RPMI7951 (cell line): Measurements from ENCODE around the genes CEPT1 and CHIA.

DNA sequence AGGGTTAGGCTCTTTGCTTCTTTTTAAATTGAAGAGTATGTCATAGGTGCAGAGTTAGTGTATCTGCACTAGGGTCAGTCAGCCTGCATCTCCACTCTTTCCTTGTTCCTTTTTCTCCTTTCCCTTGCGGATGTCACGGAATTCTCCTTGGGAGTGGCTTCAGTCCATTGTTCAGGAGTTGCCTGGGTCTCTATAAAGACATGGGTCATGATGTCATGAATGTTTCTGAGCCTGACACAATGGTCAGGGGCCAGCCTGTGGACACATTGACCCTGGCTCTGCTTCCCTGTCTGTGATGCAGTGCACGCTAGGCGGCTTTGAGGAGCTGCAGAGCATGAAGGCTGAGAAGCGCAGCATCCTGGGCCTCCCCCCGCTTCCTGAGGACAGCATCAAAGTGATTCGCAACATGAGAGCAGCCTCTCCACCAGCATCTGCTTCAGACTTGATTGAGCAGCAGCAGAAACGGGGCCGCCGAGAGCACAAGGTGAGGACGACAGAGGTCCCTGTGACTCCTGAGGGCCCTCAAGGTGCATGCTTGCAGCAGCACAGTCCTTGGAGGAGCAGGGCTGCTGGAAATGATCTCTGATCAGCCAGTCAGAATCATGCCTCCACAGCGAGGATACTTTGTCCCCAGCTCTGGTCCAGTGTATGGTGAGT lies 8.5 kb downstream of the STRIP1 start:
- RAMPAGE, long total RNA, result no peak

- RAMPAGE, long total RNA, result no peak
Measured at GRCh38 chr1:110337410-110338137, 1.6 kb upstream of the RBM15 start.

DNA sequence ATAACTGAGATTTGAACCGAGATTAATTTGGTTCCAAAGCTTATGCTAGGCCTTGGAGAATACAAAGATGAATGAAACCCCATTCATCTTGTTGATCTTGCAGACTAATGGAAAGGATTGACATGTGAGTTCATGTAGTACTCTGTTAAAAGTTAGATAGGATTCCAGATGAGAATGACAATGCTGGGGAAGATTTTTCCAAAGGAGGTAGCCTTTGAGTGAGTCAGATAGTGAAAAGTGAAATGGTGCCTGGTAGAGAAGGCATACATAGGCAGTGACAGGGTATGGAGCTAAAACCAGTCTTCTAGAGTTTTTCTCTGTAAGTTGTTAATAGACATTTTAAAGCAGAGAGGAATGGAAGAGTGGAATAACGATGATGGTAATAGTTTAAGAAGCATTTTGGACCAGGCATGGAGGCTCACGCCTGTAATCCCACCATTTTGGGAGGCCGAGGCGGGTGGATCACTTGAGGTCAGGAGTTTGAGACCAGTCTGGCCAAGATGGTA lies 22.8 kb downstream of the RBM15 start:
- RAMPAGE, long total RNA, result no peak

GRCh38 chr1:110421053-110421503 lies 13.6 kb upstream of the LAMTOR5 start:
- RAMPAGE, long total RNA, result no peak

DNA sequence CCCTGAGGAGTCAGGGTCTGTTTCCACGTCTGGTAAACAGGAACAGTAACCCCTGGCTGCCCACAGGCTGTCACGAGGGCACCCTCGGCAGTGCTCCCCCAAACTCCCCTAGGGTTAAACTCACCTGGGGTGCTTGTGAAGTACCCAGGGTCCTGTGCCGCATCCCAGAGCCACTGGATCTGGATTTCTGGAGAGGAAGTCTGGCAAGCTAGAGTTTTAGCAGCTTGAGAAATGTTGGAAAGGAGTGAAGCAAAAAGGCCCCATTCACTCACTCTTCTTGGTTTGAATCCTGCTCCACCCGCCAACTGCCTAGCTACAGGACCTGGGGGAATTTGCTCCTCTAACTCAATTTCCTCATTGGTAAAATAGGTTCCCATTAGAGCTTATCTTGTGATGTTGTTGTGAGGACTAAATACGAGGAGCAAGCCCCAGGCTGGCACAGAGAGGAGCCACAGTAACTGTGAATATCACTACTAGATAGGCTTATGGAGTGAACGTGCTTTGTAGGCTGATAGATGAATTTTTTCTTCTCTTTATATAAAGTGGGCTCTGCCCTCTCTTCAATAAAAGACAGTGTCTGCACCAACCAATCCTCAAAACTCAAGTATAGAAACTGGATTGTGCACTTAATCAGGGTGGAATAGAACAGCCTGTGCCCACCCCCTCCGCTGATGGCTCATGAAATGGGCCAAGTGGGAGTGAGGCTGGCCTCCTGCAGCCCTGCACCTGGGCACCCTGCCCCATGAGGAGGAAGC lies 15.4 kb downstream of the PROK1 start:
- RAMPAGE, long total RNA, result no peak

DNA sequence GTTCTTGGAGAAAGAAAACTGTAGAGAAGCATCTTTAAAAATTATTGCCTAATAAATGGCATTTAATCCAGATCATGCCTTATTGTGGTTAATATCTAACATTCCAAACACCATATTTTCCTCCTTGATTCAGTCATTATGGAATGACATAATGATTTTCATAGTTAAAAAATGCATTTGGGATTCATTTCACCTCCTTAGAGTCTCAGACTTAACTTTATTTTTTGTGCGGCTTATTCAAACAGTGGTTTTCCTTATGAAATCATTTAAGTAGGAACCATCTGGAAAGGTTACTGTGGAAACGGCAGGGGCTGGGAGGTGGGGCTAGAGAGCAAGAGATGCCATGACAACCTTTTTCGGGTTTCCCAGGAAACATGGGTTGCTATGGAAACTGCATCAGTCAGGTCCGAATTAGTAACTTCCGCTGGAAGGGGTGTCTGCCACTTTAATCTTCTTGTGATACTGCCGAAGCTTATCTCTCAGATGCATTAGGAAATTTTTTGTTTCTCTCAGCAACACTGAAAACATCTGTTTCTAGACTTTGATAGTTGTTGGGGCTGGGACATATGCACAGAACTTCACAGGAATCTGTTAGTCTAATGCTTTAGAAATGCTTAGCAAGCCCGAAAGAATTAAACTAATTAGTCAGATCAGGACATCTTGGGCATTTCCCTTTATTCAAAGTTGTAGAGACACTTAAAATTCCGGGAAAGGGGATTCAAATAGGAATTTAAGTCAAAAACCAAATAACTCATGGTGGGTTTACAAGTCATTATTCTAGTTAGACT lies 2.7 kb downstream of the KCNA3 start:
- RAMPAGE, long total RNA, result no peak

- RAMPAGE, long total RNA, result no peak
Measured at GRCh38 chr1:110672595-110673641, 1.8 kb downstream of the KCNA3 start.

DNA sequence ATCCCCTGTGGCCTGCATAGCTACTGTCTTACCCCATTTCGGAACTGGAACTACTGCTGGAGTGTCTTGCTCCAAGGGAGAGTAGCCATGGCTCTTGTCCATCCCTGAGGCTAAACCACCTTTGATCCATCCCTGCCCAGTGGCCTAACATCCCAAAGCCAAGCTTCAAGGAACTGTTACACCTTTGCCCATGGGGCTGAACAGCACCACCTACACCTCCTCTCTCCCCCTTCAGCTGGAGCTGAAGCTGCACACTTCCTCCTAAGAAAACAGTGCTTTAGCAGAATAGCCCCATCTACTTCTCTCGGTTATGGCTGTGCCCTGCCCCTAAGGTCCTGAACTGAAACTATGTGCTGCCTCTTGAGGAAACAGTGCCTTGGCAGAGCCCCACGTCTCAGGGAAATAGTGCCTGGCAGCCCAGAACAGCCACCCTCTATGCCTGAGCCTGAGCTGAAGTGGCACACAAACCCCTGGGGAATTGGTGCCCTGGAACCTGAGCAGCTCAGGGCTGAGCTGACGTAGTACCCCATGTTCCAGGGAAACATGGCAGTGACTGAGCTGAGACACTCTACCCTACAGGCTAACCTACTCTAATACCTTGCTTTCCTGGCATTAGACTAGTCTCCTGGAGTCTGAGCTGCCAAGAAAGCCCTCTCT lies 85.2 kb upstream of the CD53 start:
- RAMPAGE, long total RNA, result no peak

DNA sequence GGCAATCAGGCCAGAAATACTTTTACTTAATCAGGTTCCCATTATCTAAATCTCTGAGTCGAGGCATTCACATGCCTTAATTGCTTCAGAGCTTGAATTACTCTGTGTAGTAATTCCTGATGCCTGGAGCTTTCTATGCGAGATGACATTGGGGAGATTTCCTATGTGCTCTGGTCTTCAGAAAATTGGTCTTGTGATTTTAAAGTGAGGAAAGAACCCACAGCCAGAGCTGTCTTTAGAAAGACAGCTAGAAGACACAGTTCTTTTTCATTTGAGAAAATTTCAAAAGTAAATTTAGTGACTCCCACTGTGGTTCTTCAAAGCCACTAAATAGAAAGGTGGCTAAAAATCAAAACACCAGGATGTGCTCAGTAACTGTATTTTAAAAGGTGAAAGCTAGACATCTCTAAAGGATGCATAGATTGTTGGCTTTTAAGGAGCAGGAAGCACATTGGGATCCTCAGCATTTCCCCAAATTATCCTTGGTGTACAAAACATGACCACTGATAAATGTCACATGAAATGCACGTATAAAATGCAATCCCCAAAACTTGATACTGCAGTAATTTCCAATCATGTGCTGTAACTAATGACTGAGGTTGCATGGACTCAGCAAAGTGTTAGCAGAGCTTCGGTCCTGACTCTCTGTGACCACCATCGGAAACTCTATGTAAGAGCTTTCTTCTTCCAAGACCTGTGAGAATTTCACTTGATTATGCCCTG lies 634 bp downstream of the CD53 start:
- RAMPAGE, long total RNA, result no peak

DNA sequence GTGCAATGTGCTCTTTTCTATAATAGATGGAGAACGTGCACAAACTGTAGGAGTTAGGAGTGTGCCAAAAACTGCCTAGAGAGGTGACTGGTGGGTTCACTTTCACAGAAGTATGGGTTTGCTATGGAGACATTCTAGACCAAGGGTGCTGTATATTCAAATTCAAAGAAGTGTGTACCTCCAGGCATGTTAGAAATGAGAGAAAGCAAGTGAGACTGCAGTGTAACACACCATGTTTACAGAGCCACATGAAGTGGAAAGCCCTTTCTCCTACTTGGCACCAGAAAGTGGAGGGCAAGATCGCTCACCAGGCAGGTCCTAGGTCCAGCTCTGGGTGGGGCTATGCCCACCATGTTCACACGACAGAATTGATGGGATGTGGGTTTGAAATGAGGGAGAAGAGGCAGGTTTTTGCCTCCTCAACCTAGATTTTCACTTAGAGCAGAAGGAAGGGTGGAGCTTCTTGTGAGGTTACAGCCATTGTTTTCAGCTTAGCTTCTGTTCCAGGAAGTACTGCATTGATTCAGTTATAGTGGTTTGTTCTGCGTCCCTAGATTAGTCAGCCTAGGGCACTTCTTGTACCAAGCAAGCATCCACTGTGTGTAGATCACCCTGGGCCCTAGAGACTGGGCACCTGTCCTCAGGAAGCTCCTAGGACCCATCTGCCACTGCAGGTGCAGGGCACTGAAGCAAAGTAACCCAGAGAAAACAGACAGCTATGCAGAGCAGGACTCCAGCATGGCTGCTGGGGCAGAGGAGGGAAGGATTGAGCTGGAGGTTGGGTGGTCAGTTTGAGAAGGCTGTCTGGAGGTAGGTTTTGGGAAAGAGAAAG lies 2.3 kb downstream of the CD53 start:
- RAMPAGE, long total RNA, result no peak

- RAMPAGE, long total RNA, result no peak
Measured at GRCh38 chr1:110880630-110881445, 7.9 kb downstream of the CD53 start.

- RAMPAGE, long total RNA, result no peak
Measured at GRCh38 chr1:110887942-110888518, 15.1 kb downstream of the CD53 start.

- RAMPAGE, long total RNA, result no peak
Measured at GRCh38 chr1:110899380-110899813, 26.4 kb downstream of the CD53 start.

- RAMPAGE, long total RNA, result no peak
Measured at GRCh38 chr1:110901792-110902246, 28.9 kb downstream of the CD53 start.

DNA sequence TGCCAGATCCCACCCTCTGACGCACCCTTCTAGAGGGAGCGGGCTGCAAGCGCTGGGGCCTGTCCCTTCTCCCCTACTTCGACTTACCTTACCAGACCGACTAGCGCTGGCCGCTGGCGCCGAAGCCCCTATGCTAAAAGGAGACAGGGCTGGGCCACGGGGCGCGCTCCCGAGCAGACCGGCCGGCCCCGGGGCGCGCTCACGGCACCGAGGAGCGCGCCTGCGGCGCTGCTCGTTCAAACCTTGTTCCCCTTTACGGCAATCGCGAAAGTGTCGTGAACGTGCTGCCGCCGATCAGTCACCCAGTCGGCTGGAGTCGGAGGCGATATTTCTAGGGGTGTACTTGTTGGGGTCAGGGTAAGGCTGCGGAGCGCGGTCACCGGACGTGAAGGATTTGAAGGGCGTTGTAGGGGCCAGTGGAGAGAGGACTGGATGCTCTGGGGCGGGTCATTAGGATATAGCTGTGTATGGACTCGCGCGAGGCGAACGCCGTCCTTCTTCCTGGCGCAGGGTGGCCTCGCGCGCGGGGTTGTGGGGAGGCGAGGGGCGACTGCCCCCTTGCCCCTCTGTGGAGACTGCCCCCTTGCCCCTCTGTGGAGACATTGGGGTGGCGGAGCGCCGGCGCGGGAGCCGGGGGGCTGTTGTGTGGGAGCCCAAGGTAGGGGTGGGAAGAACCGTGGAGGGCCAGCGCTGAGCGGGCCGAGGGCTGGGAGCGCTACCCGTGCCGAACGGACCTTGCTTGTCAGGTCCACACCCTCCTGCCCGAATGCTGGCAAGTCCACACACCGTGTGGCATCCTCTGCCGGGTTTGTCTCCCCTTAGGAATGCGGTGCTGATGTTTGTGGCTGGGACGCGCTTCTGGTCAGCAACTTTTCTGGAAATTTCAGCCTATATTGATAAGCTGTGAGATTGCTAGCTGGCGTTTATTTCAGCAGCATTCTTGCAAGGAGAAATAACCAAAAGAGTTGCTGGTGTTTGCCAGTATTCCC lies at the start of gene CEPT1:
Gene CEPT1, plus strand, starts transcription at position 273 of the 989 bp plus-strand sequence.
- RAMPAGE, long total RNA, result start-site peak on the minus strand centred at position 173 of the sequence, 88 bp wide, 145 and 75 reads in 2 replicates

- RAMPAGE, long total RNA, result no peak
Measured at GRCh38 chr1:111199643-111200463, 593 bp downstream of the DENND2D start.

- RAMPAGE, long total RNA, result no peak
Measured at GRCh38 chr1:111214269-111215548, 12.8 kb upstream of the CHI3L2 start.

DNA sequence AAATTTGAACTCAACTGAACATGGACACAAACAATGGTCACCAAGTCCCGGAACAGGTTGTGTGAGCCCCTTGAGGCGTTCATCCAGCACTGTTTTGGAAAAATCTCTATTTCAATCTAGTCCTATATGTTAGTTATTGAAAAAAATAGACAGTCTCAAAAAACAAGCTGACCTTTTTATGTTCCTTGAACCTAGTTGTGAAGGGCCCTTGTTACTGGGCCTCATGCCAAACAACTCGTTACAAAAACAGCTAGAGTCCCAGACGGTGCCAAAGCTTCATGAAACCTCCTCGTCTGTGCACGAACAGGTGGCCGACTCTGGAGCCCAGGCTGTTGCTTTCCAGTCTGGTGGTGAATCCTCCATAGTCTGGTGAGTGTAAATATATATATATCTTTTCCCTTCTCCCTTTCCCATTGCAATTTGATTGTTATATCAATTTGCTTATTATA lies at the start of gene CHIA:
Gene CHIA, plus strand, starts transcription at position 270 of the 449 bp plus-strand sequence.
- RAMPAGE, long total RNA, result no peak

DNA sequence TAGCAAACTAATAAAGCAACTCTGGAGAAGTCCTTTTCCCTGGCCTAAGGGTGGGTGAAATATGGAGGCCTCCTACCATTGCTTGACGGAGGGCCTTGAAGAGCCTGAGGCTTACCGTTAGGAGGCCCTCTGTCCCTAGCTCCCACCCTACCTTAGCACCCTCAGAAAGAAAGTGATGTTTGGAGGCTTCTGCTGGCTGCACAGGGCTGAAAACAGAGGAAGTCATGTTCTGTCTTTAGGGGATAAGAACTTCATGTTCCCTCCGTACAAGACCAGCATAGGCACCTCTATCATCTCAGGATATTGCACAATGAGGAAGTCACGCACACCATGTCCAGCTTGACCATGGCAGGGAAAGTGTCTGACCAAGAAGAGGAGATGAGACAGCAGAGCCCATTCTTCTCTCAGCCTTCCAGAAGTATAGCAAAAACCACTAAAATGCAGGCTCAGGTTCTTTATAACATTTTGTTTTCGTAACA lies 13.8 kb downstream of the ADORA3 start:
- RAMPAGE, long total RNA, result no peak

- RAMPAGE, long total RNA, result no peak
Measured at GRCh38 chr1:111491108-111491501, 12.3 kb downstream of the ADORA3 start.